Cardiac atrium fibroblast (primary cell): ENCODE measurements around a stretch of chr4.

DNA sequence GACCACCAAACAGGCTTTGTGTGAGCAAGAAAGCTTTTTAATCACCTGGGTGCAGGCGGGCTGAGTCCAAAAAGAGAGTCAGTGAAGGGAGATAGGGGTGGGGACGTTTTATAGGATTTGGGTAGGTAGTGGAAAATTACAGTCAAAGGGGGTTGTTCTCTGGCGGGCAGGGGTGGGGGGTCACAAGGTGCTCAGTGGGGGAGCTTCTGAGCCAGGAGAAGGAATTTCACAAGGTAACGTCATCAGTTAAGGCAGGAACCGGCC lies 18.8 kb upstream of the F11 start:
- RAMPAGE, long total RNA, result no peak

DNA sequence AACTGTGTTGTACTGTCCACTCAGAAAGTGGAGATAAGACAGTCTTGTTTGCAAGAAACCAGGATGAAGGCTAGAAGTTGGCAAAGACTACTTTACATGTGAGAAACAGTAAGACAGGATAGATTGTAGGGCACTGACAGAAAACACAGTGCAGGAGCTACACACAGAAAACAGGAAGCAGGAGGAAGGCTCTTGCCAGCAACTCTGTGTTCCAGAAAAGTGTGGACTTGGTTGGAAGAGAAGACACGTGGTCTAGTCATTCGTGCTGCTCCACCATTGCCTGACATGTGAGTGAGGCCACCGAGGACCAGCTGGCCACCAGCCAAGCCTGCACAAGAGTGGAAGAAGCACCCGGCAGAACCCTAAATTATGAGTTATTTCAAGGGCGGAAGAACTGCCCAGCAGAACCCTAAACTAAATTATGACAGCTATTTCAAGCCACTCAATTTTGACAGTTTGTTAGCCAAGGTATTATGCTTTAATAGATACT lies 78.7 kb downstream of the FAT1 start:
- RAMPAGE, long total RNA, result no peak

- RAMPAGE, long total RNA, result no peak
These were observed 14.9 kb downstream of the FAT1 start for GRCh38 chr4:186708595-186709275.

- RAMPAGE, long total RNA, result no peak
These were observed 41.4 kb upstream of the FAT1 start for GRCh38 chr4:186764961-186765563.

DNA sequence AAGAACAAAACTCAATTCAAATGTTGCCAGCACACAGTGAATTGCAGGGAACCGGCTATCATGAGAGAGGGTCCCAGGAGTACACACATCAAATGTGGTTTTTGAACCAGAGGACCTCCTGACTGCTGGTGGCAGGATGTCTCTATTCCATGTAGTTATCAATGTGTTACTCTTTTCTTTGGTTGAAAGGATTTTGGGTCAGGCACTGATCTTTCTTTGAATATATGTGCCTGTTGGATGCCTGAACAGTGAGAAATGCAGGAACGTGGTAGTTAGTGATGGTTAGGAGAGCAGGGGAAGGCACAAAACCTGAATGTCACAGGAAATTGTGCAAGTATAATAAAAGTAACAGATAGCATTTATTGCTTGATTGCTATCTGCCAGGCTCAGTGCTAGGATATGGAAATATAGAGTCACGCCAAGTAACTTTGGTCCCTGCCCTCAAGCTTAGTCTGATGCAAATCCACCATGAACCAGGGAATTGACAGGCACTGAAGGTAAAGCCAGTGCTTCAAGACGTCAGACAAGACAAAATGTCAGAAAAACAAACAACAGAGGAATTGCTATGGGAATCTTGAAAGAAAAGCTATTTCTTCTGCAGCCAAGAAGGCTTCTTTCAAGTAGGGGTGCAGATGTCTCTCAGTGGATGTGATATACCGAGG lies 219.8 kb upstream of the FAT1 start:
- RAMPAGE, long total RNA, result no peak

DNA sequence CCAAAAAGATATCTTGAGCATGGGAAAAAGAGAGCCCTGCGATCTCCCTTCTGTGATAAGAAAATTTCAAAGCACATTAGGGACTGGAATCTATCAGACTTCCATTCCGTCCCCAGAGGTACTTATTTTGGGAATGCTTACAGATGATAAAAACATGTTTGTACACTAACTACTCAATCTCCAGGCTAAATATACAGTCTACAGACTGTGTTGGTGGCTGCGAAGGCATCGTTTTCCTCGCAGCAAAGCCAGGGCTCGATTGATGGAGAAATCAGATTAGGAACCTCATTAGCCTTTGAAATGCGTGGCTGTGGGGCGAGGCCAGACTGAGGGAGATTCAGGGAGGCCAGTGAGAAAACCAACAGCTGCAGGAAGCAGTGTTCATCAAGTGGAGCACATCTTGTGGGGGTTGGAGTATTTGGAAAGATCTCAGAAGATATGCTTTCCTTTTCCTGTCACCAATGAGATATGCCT lies 224.8 kb upstream of the FAT1 start:
- RAMPAGE, long total RNA, result no peak

DNA sequence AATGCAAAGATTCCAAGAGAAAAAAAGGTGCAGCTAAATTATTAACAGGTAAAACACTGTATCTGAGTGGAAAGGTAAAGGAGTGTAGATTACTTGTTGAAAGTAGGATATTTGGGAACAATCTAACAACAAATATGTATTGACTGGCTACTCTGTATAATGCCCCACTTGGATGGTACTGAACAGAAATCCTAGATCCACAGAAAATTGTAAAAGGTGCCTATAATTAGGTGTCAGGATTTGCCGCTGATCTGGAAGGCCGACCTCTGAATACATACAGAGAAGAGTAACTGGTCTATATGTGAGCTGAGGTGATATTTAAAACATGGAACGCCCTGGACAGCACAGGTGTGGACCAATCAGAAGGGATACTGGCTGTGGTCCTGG lies 319.7 kb upstream of the FAT1 start:
- RAMPAGE, long total RNA, result no peak

- RAMPAGE, long total RNA, result no peak
These were observed 531.9 kb upstream of the FAT1 start for GRCh38 chr4:187255611-187255940.

DNA sequence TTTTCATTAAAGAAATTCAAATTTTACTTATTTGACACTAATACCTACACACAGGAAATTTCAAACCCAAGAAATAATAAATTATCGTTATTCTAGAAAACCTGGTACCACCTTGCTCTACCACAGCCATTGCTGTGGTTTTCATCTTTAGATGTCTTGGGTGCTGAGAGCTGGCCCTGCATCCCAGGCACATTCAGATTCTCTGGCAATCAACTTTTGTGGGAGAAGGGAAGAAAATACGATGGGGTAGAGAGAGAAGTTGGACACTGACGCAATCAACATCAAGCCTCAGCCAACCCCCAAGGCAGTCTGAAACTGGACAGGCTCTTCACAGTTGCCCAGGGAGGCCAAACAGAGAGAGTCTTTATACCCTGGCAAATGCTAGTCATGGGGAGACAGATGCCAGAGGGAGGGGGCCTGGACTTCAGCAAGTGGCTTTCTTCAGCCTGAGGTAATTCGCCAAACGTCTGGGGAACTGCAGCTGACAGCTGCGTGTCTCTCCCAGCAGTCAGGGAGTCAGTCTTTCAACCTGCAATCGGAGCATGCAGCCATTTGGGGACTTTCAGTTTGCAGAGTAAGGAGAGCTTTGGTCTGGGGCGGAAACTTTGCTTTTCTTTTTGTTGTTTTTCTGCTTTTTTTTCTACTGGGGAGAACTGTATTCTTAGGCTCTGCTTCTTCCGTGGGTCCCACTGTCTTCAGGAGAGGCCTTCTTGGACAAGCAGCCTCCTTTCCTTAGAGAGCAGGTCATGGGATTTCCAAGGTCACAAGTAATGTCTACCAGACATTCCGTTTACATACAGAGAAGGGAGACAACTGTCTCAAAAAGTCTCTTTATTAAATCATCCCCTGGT lies 521.6 kb downstream of the TRIML1 start:
- RAMPAGE, long total RNA, result no peak

- RAMPAGE, long total RNA, result no peak
These were observed 130.5 kb upstream of the FRG1 start for GRCh38 chr4:189810074-189810734.